Mononuclear cell (primary cell): ENCODE results near the gene FAM216B.

- RRBS: no CpG with 5 or more reads among the region's 1 CpG
These were observed 1.8 kb upstream of the MRPS31 start for GRCh38 chr13:40772691-40773223.

DNA sequence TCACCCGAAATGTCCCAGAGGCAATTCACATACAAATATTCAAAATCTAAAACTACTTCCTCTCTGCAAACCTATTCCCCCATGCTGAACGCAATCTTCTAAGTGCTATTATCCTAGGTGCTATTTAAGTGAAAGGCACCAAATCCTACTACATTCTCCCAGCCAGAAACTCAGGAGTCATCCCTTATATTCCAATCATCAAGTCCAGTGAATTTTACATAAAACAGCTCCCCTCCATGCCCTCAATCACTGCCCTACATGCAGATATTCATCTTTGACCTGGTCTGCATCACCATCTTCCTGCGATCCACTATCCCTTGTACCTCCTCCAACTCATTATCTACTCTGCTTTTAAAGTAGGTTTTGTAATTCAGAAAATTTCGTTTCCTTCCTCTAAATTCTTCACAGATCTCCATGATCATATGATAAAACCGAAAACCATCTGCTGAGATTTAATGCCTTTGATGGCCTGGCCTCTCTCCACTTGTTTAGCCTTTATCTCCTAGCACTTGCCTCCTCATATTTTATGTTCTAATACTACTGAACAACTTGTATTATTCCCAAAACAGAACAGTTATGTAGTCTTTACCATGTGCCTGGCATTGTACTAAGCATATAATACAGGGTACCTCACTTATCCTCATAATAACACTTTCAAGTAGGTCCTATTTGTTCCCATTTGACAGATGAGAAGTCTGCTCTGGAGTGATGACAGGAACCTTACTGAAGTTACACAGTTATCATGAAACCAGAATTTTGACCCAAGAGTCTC is 102.5 kb downstream of the ELF1 start:
- RRBS: no CpG with 5 or more reads among the region's 5 CpGs

GRCh38 chr13:40958468-40959044 is 60.6 kb downstream of the ELF1 start:
- RRBS: no CpG with 5 or more reads among the region's 5 CpGs

GRCh38 chr13:41041462-41041795 is 19.9 kb upstream of the WBP4 start:
- RRBS: no CpG with 5 or more reads among the region's 4 CpGs

DNA sequence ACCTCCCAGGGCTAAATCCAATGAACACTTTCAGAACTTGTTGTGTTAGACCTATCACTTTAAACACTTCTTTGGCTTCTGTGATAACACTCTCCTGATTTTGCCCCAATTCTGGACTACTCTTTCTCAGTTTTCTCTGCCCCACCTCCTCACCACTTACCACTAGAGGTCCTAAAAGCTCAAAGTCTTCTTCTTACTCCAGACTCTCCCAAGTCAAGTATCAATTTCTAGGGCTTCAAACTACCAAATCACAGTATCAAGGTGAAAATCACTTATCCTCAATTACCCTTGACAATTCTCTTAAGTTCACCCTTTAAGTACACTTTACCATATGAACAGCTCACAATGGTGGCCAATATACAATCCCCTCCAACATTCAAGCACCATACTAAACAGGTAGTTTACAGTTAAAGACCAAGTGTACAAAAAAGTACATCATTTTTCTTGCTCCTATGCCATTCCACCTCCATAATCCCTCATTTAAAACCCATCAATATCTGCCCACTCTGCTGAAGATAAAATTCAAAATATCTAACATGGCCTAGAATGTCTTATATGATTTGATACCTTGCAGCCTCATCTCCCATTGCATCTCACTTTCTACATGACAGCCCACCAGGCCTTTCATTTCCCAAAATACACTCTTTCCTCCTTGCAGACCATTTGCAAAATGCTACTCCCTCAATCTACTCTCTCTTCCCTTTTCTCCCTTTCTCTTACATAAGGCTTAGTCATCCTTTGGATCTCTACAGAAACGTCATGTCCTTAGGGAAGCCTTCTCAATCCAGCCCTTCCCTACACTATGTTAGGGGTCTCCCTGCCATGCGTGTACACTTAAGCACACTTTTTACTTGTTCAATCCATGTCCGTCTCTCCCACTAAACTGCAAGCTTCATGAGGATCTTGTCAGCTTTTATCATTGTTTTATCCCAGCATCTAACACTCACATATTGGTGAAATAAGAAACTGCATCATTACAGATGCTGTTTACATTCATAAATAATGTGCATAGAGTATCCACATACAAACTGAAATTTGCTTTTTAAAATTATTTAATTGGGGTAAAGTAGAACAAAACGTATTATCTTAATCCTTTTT is 12.0 kb upstream of the WBP4 start:
- RRBS: no CpG with 5 or more reads among the region's 4 CpGs

DNA sequence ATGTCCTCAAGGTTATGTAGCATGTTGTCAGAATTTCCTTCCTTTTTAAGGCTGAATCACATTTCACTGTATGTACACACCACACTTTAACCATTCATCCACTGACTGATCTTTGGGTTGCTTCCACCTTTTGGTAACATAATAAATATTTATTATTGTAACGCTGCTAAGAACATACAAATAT is 11.1 kb upstream of the WBP4 start:
- RRBS: no CpG with 5 or more reads among the region's 1 CpG

GRCh38 chr13:41356709-41357088 is 45.6 kb downstream of the NAA16 start:
- RRBS: no CpG with 5 or more reads among the region's 4 CpGs

- RRBS: no CpG with 5 or more reads among the region's 2 CpGs
These were observed 8.4 kb downstream of the RGCC start for GRCh38 chr13:41465528-41466427.

GRCh38 chr13:41470208-41471614 is 13.4 kb downstream of the RGCC start:
- RRBS: no CpG with 5 or more reads among the region's 9 CpGs

DNA sequence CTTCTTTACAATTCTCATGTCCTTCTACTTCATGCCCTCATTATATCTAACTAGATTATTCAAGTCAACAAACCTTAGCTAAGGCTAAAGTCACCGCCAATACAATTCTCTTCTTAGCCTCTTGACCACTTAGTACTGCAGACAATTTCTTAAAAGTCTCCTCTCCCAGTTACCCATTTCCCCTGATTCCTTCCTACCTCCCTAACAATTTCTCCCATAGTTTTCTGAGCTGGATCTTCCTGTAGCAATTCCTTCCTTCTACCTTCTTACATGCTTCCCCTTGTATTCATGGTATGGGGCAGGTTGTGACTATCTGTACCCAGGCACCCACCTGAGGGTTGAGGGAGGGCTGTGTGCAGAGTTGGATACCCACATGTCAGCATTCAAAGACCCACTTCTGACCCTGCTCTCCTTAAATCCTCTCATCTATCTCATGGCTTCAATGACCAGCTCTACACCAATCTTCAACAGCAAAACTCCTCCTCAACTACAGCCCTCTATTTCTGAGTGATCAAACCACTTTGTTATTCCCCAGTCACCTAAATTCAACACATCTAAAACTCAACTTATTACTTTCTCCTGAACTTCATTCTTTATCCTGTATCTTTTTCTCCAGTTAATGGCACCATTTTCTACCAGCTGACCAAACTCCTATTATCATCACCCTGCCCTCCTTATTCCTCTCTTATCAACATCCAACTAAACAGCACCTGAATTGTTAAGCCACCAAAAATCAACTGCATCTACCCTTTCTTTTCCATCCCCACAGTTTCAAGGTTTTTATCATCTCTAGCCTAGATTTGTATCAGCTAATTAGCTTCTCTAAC is 180.9 kb downstream of the VWA8 start:
- RRBS: no CpG with 5 or more reads among the region's 1 CpG

- RRBS: no CpG with 5 or more reads among the region's 3 CpGs
These were observed 180.1 kb downstream of the VWA8 start for GRCh38 chr13:41780649-41781405.

GRCh38 chr13:42308221-42308699 is 36.3 kb downstream of the AKAP11 start:
- RRBS: no CpG with 5 or more reads among the region's 3 CpGs

- RRBS: no CpG with 5 or more reads among the region's 3 CpGs
These were observed at the start of gene FAM216B for GRCh38 chr13:42781217-42781763. Gene FAM216B (plus strand): TSS chr13:42781584.

DNA sequence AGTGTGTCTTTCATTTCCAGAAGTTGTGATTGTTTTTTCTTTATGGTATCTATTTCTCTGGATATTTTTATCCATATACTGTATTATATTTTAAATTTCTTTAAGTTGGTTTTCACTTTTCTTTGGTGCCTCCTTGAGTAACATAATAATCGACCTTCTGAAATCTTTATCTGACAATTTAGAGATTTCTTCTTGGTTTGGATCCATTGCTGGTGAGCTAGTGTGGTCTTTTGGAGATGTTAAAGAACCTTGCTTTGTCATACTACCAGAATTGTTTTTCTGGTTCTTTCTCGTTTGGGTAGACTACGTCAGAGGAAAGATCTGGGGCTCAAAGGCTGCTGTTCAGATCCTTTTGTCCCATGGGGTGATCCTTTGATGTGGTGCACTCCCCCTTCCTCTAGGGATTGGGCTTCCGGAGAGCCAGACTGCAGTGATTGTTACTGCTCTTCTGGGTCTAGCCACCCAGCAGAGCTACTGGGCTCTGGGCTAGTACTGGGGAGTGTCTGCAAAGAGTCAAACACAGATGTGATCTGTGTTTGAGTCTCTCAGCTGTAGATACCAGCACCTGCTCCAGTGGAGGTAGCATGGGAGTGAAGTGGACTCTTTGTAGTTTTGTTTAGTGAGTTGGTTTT is 34.2 kb downstream of the DNAJC15 start:
- RRBS: no CpG with 5 or more reads among the region's 4 CpGs

GRCh38 chr13:43608769-43609140 is 178.0 kb downstream of the ENOX1 start:
- RRBS: no CpG with 5 or more reads among the region's 4 CpGs

DNA sequence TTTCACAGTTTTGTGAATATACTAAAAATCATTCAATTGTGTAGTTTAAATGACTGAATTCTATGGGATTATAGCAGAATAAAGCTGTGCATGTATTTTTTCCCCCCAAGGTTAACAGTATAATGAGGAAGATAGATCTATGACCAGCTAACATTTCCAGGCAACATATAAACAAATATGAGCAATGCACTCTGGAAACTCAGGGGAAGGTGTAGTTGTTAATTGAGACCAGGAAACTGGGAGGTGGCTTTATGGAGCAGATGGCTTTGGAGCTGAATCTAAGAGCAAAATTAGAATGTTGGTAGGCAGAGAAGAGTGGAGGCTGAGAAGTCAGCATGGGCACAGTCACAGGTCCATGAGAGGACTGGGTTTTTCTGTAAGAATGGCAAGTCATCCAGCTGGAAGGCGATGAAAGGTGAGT is 41.6 kb downstream of the LACC1 start:
- RRBS: no CpG with 5 or more reads among the region's 1 CpG

GRCh38 chr13:43986146-43986964 is 106.7 kb downstream of the LACC1 start:
- RRBS: no CpG with 5 or more reads among the region's 4 CpGs

DNA sequence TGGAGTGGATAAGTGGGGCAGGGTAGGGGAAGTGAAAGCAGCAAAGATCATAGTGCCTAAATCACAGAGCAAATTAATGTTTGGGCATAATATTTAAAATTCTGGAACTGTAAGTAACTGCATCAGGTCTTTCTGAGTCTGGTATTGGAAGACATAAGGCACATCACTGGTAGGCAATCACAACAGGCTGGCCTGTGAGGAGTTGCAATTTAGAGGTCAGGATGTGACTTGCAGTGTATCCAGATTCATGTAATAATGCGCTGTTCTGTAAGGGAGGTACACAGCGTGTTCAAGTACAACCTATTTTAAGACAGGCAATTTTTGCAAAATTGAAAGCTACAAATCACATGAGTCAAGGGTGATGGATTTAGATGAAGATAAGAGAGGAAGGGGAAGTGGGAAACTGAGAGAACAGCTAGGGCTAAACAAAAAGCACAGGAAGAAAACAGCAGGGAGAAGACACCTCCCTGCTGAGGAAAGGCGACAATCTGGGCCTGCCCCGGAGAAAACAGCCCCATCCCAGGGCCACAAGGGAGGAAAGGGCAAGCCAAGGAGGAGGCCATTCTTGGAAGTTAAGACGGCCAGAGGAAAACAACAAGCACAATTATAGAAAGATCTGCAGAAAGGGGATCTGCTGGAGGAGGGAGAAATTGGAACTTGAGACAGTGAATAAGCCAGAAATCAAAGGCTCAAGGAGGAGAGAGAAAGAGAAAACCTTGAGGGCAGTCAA is 138.2 kb downstream of the LACC1 start:
- RRBS: no CpG with 5 or more reads among the region's 5 CpGs

DNA sequence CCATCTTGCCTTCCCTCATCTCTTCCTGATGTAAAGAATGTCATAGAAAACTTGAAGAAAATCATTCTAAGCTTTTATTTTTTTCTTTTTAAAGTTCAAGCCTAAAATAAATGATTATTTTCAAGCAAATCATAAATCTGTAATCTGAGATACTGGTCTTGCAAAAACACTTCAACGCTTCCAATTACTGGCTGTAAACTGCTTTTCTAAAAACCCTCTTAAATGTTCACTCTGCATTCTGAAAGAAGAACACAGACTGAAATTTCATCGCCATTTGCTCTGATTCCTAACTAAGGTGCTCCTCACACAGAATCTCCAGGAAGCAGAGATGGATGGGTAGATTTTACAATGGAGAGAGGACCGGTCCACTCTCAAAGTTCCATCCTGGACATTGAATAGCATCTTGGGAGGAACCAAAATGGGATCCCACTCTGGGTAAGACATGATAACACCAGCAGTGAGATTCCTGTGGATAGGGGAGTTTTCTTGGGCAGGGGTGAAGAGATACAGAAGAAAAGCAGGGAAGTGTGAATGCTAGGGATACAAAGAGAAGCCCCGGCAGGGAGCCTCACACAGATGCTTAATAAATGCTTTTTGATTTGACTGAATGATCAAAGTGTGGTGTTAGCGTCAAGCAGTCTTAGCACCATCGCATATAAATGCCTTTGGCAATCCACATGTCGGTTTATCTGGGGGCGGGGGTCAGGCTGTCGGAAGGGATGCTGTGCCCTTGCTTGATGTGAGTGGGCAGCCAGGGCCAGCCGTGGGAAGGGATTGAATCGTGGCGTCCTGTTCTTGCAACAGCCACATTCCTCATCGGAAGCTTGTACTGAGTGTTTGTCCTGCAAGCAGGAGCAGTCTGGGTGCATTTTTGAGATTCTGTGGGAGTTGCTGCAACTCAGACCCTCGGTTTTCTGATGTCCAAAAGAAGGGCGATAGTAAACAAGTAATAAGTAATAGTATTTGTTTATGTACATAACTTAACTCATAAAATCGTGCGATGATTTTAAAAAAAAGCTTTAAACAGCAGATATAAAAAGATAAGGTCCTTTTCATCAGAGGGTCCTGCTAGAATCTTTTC is 108.4 kb downstream of the SMIM2 start:
- RRBS: no CpG with 5 or more reads among the region's 17 CpGs

DNA sequence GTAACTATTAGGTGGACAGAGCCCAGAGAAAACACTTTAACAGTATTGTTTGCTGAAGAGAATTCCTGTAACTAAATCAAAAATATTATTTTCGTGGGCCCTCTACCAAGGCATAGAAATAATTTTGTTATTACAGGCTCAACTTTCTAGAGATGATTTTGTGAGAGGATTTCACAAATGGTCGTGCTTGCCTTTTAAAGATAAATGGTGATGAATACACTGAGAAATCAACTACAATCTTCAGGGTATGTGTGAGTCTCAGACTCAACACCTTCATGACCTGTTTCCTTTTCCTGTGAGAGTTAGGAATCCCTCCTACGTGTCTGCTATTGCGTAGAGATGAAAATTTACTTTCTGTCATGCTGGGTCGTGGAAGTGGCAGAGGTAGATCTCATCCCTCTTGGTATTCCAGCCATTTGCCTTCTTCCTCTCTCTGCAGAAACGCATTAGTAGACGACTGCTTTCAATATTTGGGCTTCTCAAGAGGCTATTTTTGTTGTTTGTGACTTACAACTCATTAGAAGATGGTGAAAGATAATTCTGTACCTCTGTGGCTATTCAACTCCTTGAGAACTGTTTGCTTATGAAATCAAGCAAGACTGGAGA is 48.4 kb downstream of the SMIM2 start:
- RRBS: no CpG with 5 or more reads among the region's 7 CpGs